Penis (tissue), 1 donor: Measurements from ENCODE around the genes CRYBA1, NUFIP2 and BLMH.

GRCh38 chr17:29154748-29155941 lies 25.1 kb downstream of the MYO18A start:
- PRO-cap, result no peak

GRCh38 chr17:29178497-29179129 lies 1.6 kb downstream of the MYO18A start:
- PRO-cap, result no peak

DNA sequence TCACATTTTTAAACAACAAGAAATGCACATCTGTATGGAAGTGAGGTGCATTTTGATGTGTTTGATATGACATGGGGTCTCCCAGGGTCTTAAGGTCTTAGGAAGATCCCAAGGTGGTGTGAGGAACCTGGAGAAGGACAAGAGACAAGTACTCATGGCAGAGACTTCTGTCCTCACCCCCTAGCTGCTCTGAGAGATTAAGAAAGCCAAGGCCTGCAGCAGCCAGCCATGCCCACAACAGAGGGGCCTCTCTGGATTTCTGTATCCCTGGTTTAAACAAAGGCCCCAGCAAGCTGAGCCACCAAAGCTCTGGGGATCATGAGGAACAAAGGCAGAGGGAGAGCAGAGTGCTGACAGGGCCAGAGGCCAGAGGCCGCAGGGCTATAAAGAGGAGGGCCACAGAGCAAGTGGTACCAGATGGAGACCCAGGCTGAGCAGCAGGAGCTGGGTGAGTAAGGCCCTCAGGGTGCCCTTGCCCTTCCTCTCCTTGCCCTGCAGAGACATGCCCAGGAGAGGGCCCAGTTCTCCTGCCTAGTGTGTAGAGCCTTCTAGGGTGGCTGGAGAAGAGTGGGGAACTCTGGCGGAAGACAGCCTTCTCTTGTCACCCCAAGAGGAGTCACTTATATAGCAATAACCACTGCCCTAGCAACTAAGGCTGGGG lies at the start of gene CRYBA1:
Gene CRYBA1, plus strand, starts transcription at position 413 of the 661 bp plus-strand sequence.
- PRO-cap, result no peak

DNA sequence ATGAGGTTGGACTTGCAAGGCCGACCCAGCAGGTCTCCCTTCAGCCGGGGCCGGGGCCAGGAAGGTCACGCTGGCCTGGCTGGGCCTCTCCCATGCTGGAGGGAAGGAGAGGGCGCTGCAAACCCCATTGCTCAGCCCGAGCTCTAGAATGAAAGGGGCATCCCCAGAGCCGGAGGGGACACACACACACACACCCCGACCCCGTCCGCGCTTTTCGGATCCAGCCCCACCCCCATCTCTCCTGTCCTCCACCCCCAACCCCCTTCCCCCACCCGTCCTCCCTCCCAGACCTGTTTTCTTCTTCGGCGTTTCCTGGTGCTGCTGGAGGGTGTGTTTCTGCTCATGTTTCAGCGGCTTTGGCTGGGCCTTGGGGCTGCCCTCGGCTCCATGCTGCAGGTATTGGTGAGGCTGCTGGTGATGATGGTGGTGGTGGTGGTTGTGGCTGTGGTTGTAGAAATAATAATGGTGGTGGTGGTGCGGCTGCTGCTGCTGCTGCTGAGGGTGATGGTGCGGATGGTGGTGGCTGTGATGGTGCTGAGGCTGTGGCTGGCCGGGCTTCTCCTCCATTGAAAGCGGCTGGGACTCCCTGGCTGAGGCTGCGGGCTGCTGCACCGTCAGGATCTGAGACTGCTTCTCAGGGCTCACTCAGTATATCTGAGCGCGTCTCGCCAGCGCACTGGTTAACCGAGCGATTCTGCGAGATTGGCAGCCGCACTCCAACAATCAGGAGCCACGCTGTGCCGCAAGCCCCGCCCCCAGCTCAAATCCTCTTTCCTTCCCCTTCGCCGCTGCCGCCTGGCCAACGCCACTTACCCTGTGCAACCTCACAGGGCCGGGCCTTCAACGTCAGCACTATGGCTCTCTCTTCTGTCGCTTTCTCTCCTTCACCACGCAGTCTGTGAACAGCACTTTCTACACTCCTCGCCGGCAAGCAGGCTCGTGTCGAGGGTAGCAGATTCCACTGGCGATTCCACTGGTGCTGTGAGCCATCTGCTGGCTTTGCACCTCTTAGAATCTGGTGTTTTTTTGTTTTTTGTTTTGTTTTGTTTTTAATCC lies at the start of gene NUFIP2:
Gene NUFIP2, minus strand, starts transcription at position 656 of the 1,056 bp plus-strand sequence.
- PRO-cap, result bidirectional peak, plus-strand start at position 291 of the sequence, minus-strand start at position 145 of the sequence; bidirectional peak, plus-strand start at position 808 of the sequence, minus-strand start at position 623 of the sequence

- PRO-cap, result no peak
Measured at GRCh38 chr17:29433655-29434033, 43.5 kb downstream of the TAOK1 start.

DNA sequence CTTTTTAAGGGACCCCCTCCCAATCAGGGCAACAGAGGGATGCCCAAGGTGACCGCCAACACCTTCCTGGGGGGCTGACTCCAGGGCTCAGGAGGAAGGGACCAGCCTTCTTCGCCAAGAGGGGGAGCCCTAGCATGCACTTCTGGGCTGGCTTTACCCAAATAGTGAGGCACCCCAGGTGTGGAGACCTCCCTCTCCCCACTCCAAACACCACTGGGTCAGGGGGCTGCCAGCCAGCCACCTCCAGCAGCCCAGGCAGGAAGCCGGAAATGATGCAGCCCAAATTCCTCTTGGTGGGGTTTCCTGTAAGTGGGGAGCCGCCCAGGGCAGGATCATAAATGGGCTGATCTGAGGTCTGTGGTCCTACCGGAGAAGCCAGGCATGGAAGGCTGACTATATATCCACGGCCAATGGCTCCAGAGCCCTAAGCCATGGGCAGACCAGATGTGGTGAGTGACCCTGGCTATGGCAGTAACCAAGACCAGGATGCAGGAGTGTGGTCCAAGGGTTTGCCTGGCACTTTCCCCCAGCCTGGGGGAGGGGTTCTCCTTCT lies 4.3 kb downstream of the GIT1 start:
- PRO-cap, result bidirectional peak, plus-strand start at position 366 of the sequence, minus-strand start at position 215 of the sequence

DNA sequence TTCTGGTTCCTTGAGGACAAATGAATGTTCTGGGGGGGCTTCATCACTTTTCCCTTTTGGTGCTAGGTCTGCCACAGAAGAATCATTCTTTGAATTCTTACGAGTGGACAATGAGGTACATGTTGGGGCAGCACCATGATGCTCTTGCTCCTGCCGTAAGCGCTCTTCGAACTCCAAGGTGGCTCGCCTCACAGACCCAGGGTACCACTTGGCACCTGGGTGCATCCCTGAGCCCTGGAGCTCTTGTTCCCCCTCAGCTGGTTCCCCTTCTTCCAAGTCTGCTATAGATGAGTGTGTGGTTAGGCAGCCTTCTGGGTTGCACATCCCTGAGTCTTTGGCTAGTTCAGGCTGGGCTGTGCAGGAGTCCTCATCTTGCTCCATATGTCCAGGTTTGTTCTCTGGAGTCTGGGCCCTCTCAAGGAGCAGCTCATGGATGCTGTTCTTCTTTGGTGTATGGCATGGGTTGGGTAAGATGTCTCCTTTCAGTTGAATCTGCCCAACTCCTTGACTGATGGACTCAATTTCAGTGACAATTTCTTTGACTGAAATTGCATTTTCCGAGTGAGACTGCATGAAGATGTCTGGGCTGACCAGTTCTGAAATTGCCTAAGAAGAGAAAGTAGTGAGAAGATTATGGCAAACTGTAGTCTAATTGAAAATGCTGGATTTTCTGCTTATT lies 9.8 kb upstream of the CORO6 start:
- PRO-cap, result no peak

DNA sequence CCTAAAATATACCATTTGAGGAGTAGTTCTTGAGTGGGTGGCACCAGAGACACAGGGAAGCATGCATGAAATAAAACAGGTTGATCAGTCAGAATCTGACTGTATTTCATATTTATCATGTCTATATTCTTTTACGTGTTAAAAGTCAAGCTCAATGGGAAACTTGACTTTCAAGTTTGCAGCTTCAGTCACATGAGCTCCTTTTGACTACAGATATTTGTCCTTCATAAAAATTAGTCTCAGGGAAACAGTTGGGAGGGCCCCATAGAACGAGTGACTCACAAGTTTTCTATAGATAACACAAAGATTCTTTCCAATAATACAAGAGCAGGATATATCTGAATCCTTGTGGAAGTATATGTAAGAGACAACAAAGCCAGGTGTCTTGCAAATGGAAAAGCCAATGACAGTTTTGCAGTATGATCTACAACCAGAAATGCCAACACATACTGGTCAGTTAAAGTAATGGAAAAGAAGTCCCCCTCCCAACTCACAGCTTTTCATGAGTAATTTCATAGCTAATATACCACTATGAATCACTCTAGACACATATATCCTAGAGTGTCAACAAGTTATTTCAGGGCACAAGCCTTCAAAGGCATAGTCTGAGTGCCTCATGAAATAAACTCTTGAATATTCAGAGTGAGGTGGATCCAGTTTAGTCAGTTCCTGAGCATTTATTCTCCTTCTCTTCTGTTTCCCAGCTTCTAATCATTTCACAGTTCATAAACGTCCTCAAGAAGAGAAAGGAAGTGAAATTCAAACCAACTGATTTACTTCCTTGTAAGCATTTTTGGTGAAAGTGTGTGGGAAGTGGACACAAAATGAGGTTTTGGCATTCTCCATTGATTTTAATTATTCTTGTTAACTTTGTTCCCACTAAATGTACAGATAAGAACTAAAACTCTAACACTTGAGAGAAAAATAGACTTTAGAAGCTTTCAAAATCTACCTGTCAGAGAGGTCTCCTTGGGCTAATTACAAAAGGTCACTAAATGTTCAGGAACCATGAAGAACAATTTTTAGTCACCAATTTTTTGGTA lies 42.5 kb upstream of the CORO6 start:
- PRO-cap, result no peak

DNA sequence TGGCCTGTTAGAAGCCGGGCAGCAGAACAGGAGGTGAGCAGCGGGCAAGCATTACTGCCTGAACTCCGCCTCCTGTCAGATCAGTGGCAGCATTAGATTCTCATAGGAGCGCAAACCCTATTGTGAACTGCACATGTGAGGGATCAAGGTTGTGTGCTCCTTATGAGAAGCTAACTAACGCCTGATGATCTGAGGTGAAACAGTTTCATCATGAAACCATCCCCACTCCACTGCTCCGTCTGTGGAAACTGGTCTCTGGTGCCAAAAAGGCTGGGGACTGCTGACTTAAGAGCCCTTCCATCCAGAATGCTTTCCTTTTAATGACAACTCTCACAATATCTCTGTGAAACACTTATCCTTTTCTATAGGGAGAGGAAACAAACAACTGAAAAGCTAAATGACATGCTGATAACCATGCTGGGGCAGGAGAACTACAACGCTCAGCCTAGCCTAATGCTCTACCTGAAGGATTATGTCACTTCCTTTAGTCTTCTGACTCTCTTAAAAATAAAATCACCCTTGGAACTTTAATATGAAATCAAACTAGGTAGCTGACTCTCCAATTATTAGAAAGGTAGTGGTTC lies 44.8 kb upstream of the CORO6 start:
- PRO-cap, result no peak

DNA sequence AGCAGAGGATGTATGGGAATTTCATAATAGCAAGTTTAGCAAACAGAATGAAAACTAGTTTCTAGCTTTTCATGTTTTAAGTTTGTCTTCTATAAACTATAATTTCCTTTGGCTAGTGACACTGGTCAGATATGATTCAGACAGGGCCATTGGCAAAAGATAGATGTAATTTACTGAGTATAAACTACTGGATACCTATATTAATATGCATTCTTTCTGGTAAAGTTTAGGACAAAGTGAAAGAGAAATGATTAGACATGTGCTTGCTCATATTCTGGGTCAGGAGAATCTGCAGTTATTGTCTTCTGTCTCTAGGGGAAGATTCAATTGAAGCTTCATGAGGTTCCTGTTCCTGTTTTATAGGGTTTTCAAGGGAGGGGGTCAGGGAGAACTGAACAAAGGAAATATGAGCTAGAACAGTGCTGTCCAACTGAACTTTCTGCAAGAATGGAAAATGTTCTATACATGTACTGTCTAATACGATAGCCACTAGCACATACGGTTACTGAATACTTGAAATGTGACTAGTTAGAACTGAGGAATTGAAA lies 59.3 kb upstream of the CORO6 start:
- PRO-cap, result no peak

GRCh38 chr17:29732489-29732944 lies 109.8 kb upstream of the CORO6 start:
- PRO-cap, result no peak

- PRO-cap, result no peak
Measured at GRCh38 chr17:29919137-29919707, 10.8 kb downstream of the SSH2 start.

DNA sequence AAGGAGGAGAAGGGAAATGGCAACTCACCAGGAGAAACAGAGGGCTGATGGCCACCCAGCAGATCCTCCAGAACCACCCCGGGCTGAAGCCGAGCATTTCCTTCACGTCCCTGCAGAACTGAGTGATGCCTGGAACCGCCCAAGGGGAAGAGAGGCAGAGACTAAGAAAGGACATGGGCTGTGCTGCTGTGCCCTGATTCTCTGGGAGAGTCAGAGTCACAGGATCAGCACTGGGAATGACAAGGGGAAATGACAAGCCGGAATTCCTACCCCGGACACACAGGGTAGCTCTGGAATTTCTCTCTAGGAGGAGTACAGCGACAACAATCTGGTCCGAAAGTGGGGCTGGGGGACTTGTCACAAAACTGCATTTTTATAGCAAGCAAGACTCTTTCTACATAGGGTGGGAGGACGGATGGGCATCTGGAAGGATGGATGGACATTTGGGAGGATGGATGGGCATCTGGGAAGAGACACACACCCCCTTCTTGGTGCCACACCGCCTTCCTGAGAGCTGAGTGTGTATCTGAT lies 27.7 kb downstream of the SLC6A4 start:
- PRO-cap, result no peak

GRCh38 chr17:30291543-30292638 lies at the start of gene BLMH:
Gene BLMH (minus strand): TSS chr17:30291944.
- PRO-cap, result bidirectional peak, plus-strand start at chr17:30292078, minus-strand start at chr17:30291943

GRCh38 chr17:30340021-30340780 lies 6.3 kb upstream of the TMIGD1 start:
- PRO-cap, result no peak

- PRO-cap, result no peak
Measured at GRCh38 chr17:30380019-30380579, 1.4 kb downstream of the CPD start.

GRCh38 chr17:30420580-30421279 lies 42.0 kb downstream of the CPD start:
- PRO-cap, result no peak

DNA sequence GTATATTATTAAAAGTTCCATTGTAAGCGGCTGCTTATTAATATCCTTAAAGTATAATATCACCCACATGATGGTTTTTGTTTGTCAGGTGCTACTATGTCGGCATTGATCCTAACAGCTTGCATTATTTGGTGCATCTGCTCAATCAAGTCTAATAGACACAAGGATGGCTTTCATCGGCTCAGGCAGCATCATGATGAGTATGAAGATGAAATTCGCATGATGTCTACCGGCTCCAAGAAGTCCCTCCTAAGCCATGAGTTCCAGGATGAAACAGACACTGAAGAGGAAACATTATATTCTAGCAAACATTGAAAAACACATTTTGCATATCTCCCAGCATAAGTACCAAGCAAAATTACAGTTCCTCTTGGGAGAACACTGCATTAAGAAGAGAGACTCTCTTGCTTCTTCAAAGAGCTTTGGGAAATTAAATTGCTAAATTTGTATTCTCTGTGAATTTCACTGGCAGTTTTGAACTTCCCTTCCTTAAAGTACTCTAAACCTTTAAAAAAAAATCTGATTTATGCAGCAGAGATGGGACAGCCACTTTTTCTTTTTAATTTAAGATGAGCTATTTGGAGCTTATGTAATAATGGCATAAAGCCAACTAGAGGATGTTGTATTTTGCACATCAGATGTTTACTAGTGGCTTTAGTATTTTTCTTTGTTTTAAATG lies 12.6 kb upstream of the GOSR1 start:
- PRO-cap, result no peak

DNA sequence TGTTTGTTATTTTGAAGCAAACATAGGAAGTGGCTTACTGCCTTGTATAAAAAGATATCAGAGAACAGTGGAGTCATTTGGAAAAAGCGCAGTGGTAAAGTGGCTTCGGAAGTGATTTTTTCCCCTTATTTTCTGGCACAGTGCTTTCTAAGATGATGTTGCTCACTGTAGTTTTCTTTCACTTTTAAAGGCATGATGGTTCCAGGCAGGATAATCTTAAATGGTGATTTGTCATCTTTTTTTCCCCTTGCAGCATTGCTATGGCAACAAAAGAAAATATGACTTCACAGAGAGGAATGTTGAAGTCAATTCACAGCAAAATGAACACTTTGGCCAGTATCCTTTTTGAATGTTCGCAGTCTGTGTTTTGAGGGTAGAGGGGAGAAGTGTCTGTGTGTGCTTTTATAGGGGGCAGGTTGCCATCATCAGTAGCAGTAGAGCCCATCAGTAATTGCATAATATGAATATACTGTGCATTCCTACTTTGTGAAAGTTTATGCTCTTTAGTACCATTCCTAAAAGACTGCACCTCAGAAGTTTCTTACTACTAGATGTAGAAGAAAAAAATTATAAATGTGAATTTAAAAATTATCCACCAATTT lies 42.6 kb downstream of the GOSR1 start:
- PRO-cap, result bidirectional peak, plus-strand start at position 343 of the sequence, minus-strand start at position 186 of the sequence

DNA sequence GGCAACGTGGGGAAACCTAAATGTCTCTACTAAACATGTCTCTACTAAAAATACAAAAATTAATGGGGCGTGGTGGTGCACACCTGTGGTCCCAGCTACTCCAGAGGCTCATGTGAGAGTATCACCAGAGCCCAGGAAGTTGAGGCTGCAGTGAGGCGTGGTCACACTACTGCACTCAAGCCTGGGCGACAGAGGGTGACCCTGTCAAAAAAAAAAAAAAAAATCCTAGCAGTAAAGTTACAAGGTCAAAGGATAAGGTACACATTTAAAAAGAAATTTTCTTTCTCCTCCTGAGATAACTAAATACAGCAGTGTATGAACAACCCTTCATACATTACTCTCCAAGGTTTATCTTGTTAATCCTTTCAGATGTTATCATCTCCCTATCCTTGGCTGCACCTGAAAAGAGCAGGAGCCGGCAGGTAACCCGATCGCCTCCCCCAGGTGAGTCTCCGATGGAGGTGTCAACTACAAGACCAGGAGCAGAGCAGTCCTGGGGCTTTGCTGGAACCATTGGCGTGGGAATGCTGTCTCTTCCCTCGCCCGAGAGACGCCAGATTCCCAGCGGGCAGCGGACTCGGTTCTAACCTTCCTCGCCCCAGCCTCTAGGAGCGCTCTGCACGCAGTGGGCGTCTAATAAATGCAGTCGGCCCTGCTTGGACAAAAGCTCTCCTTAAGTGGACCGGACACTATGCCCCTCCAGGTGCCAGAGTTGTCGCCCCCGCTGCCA lies 122.5 kb downstream of the GOSR1 start:
- PRO-cap, result no peak